ENCODE measurements around the genes ADAM17 and CYS1.

DNA sequence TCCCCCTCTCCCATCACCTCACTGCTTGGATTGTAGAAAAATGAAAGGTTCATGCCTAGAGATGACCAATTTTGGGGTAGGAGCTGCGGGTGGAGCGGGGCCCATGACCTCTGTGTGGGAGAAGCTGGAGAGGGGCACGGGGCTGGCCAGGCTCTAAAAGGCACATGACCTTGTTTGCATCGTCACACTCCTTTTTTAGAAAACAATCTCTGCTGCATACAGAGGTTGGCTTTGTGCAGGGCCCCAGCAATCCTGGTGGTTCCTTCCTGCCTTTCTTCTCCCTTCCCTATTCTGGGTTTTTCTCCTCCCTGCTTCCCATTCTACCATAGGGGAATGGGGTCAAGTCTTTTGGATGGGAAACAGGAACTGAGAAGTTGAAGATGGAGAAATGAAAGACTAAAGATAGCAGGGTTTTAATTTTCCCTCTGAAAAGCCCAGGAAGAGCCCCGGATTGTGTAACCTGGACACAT lies 53.8 kb downstream of the ASAP2 start:
- PRO-cap, result no peak

DNA sequence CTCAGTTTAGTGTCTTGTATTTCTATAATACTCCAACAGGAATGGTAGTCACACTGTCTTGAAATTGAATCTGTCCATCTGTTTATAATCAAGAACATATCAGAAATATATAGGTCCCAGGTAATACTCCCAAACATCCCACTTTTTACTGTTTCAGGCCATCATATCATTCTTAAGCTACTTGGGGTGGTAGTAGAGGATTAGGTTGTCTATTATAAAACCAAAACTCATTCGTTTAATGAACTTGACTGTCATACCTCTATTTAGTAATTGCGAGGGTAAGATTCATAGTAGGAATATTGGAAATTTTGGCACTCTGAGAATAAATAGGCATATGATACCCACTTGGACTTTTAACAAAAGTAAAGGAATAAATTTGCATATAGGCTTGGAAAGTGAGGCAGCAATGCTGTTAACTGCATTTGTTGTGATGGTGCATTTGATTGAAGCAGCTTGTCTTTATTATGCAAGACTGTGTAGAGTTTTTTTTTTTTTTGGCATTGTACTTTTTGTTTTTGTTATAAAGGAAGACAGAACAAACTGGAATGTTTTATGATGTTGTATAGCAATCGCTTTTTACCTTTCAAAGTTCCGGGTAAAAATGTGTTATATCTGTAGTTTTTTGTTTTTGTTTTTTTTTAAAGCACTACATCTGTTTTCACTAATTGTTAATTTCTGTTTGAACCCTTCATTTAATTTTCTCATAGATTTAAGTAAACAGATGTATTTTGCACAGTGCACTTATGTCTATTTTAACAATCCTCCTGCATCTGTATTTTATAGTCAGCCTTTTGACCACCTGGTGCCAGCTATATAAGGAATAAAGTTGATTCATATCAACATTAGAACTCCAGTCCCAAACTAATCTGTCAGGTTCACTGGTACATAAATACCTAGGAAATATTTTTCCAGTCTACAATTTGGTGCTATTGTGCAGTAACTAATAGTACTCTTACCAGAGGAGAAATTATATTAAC lies 18.8 kb downstream of the ITGB1BP1 start:
- PRO-cap, result no peak

- PRO-cap, result bidirectional peak, plus-strand start at chr2:9556054, minus-strand start at chr2:9555725
Measured at GRCh38 chr2:9555614-9556306, at the start of gene ADAM17. Gene ADAM17, minus strand, starts transcription at chr2:9555830.

- PRO-cap, result bidirectional peak, plus-strand start at chr2:9559369, minus-strand start at chr2:9559140
Measured at GRCh38 chr2:9559299-9559444, 3.5 kb upstream of the ADAM17 start.

GRCh38 chr2:9629056-9630029 lies 1.5 kb downstream of the YWHAQ start:
- PRO-cap, result no peak

DNA sequence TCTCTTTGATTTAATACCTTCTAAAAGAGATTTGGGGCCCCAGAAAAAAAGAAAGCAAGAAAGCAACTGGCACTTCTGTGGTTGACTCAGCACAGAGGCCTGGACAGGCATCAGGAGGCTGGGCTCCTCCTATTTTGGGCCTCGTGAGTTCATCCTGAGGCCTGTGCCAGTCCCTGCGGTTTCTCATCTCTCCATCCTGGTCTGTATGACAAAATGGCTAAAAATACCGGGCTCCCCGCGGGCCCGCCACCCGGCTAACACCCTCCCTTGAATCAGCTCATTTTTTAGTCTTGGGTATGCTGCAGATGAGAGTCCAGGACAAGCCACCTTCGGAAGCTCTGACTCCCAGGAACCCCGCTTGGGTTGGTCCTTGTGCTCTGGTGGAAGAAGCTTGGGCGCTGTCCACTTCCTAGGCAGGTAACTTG lies 62.4 kb upstream of the YWHAQ start:
- PRO-cap, result bidirectional peak, plus-strand start at position 297 of the sequence, minus-strand start at position 88 of the sequence

GRCh38 chr2:9765674-9766025 lies 77.6 kb upstream of the TAF1B start:
- PRO-cap, result no peak

DNA sequence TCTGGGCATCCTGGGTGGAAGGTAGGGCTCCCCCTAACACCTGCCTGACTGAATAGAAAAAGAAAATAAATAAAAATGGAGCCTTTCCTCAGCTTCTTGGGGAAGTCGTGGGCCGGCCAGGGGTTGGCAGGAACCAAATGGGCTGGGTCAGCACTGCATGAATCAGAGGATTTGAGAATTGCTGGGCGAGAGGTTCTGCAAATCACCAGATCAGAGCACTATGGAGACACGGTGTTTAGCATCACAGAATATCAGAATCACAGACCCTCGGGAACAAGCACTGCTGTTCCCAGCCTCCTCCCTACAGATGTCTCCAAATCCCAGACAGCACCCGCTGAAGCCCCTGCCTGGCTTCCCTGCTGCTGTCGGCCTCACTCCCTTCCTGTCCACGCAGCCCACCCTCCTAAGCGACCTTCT lies 64.8 kb upstream of the TAF1B start:
- PRO-cap, result no peak

DNA sequence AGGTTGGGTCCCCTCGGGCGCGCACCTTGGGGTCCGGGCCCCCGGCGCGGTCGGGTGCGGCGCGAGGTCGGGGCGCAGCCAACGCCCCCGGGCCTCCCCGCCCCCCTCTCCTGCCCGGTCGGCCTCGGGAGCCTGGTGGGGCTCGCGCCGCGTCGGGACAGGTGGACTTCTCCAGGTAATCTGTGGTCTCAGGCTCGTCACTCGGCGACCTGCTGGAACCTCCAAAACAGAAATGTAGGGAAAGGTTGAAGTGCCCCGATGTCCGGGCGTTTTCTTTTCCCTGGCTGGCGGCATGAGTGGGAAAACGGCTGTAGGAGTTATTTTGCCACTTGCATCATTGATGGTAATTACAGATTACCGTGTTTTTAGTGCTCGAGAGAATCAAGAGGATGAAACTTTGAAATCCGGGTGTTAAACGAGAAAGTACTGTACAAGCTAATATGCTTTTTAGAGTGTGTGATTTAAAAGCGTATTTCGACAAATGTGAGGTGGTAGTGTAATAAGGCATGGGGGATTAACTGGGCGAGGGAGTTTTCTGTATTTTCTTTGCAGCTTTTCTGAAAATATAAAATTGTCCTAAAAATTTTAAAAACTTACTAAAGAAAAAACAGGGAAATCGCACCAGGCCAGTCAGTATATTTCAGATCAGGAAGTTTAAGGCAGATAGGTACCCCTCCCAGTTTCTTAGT lies 772 bp downstream of the GRHL1 start:
- PRO-cap, result no peak

DNA sequence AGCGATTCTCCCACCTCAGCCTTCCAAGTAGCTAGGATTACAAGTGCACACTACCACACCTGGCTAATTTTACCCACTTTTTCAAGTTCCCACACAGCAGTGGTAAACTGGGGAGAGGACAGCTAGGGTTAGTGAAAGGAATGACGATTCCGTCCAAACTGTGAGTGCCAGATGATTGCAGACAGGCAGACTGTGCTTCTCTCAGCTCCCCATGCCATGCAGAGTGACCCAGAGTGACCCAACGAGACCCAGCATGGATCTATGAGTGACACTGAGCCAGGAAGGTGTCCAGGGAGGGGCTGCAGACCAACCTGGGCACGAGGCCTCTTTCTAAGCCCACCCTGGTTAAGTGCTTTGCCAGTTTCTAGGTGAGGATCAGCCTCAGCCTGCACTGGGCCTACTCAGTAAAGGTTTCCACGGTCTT lies 7.7 kb upstream of the KLF11 start:
- PRO-cap, result no peak

- PRO-cap, result no peak
Measured at GRCh38 chr2:10079859-10080428, at the start of gene CYS1. Gene CYS1, minus strand, starts transcription at chr2:10080411.

DNA sequence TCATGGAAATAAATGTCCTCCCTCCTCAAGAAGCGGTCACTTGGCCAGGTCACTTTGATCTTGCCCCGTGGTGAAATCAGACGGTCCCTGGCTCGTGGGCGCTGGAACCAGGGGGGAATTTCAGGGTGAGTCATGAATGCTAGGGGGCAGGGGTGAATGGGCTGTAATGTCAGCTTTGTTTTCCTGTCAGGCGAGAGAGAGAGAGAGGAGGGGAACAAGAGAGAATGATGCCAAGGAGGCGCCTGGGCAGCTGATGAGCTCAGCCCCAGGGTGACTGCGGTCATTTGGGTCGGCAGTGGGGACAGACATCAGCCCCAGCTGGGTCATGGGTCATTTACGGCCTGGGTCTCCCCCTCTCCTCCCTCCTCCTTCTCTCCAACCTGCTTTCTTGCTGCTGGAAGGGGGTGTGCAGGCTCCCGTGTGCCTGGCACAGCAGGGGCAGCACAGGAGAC lies 47.8 kb downstream of the RRM2 start:
- PRO-cap, result no peak

GRCh38 chr2:10286710-10287227 lies 15.9 kb upstream of the HPCAL1 start:
- PRO-cap, result no peak

DNA sequence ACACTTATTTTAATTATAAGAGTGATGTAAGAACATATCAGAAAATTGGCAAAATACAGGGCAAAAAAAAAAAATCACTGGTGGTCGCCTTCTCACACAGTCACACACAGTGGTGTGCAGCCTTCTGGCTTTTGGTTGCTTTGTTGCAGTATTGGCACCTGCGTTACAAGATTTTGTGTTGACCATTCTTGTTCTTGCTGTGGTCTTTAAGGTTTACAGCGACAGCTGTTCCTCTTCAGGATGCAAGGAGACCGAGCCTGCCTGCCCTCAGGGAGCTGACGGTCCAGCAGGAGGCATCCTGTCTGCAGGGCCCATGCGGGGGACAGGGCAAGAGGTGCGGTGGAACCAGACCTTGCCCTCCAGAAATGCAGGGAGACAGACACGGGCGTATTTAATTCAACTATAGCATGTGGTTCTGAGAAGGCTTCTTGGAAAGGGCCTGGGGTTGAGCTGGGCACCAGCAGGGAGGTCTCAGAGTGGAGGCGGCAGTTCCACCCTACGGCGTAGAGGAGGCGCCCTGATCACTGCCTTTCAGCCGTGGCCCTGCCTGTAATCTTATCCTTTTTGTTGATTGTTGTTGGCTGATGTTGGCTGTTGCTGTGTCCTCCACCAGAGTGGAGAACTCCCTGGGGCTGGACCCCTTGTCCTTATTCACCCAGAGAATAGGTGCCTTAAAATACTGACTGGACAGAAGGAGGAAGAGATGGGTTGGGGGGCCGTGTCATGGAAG lies 71.7 kb downstream of the HPCAL1 start:
- PRO-cap, result no peak

- PRO-cap, result no peak
Measured at GRCh38 chr2:10382080-10383253, 65.7 kb downstream of the ODC1 start.

DNA sequence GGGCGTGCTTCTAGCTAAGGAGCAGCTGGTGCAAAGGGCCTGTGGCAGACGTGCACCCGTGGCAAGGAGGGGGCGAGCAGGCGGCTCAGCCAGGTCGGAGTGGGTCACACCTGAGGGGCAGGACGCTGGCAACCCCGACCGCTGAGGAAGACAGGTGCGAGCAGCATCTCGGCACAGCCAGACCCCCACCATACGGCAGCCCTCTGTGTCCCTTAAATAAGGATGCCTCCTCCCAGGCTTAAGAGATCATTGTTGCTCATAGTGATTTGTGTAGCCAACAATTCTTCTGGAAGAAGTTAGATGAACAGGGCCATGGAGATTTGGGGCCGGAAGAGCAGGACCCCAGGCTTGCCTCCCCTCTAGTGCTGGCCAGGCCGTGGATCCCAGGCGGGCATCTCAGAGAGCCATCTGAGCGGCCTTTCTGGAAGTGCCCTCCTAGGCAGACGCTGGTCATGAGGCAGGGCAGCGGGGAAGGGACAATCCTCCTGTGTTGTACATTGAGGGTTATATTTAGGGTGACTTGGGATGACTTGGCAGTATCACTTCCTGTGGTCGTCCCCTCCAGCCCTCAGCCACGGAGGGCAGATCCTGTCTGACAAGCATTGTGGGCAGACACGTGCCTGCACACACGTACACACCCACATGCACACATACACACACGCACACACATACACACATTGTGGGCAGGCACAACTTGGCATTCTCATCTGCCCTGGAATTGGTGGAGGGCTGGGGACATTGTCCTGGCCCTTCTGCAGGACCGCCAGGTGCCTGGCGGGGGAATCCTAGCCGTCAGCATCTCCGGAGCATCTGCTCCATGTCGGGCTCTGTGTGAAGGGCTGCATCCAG lies 47.8 kb downstream of the ODC1 start:
- PRO-cap, result no peak

- PRO-cap, result no peak
Measured at GRCh38 chr2:10407832-10408926, 39.9 kb downstream of the ODC1 start.

DNA sequence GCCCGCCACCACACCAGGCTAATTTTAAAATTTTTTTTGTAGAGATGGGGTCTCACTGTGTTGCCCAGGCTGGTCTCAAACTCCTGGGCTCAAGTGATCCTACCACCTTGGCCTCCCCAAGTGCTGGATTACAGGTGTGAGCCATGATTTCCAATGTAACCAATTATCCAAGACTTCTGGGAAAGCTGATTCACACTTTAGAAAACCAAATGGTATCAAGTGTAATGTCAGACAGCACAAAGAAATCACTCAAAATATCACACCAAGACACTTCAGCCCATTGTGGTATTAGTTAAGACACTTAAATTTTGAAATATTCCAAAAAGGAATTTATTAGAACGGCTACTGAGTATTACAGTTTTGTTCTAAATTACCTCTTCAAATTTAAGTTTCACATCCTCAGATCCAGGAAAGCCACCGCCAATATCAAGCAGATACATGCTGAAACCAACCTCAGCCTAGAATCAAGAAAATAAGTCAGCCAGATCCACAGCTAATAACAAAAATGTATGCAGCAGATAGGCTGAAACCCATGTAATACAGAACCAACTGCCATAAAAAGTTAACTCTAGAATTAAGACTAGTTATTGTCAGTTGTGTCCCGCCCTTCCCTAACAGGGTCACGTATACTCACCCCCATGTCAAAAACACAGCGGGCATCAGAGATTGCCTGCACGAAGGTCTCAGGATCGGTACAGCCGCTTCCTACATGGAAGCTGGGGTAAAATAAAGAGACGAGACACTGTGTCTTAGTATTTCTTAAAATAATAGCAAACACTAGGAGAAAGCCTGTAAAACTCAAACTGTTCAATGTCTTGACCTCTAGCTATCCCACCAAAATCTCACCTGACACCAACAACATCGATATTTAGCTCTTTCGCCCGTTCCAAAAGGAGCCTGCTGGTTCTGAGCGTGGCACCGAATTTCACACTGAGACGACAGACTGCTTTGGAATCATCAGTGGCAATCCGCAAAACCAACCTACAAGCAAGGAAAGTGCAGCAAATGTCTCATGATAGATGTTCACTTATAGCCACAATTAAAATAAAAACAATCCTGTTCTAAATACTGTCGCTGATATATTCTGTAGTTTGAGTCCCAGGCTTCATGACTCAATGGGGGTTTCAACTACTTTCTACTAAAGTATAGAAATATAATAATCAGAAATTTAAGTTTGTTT lies 4.9 kb downstream of the ODC1 start:
- PRO-cap, result no peak

- PRO-cap, result no peak
Measured at GRCh38 chr2:10590599-10591216, 99.1 kb downstream of the NOL10 start.

GRCh38 chr2:10628001-10628544 lies 61.7 kb downstream of the NOL10 start:
- PRO-cap, result no peak